Measurements from ENCODE around the gene KLHL36.

GRCh38 chr16:84320496-84320748, 25.7 kb downstream of the WFDC1 start:
- PRO-cap = no peak

DNA sequence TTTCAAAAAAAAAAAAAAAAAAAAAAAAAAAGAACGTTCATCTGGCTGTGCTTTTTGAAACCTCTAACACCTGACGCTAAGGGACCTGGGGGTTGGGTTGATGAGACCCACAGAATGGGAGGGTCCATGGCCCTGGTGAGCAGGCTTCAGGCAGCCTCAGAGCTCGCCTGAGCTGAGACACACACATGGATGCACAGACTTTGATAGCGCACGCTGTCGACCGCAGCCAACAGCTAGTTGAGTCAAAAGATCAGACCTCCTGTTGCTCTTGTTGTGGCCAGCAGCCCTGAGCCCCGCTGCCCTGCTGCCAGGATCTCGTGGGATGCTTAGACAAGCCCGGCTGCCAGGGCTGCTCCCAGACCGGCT, 19.8 kb upstream of the MEAK7 start:
- PRO-cap = no peak

- PRO-cap = bidirectional peak, plus-strand start at chr16:84648204, minus-strand start at chr16:84648172; bidirectional peak, plus-strand start at chr16:84648528, minus-strand start at chr16:84648426
Observed at GRCh38 chr16:84647929-84648604, at the start of gene KLHL36. Gene KLHL36, plus strand, starts transcription at chr16:84648511.

DNA sequence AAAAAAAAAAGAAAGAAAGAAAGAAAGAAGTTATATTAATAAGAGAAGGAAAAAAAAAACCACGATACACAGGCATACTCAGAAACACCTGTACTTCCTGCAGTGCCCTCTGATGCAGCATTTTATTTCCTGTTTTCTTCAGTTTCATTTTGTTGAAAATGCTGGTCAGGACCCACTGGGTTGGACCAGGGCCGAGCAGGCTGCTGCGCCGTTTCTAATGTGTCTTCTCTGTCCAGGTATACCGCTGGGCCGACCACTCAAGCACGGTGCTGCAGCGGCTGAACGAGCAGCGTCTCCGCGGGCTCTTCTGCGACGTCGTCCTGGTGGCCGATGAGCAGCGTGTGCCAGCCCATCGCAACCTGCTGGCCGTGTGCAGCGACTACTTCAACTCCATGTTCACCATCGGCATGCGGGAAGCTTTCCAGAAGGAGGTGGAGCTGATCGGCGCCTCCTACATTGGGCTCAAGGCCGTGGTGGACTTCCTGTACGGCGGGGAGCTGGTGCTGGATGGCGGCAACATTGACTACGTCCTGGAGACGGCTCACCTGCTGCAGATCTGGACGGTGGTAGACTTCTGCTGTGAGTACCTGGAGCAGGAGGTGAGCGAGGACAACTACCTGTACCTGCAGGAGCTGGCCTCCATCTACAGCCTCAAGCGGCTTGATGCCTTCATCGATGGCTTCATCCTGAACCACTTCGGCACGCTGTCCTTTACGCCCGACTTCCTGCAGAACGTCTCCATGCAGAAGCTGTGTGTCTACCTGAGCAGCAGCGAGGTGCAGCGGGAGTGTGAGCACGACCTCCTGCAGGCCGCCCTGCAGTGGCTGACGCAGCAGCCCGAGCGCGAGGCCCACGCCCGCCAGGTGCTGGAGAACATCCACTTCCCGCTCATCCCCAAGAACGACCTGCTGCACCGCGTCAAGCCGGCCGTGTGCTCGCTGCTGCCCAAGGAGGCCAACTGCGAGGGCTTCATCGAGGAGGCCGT, 8.6 kb downstream of the KLHL36 start:
- PRO-cap = no peak

DNA sequence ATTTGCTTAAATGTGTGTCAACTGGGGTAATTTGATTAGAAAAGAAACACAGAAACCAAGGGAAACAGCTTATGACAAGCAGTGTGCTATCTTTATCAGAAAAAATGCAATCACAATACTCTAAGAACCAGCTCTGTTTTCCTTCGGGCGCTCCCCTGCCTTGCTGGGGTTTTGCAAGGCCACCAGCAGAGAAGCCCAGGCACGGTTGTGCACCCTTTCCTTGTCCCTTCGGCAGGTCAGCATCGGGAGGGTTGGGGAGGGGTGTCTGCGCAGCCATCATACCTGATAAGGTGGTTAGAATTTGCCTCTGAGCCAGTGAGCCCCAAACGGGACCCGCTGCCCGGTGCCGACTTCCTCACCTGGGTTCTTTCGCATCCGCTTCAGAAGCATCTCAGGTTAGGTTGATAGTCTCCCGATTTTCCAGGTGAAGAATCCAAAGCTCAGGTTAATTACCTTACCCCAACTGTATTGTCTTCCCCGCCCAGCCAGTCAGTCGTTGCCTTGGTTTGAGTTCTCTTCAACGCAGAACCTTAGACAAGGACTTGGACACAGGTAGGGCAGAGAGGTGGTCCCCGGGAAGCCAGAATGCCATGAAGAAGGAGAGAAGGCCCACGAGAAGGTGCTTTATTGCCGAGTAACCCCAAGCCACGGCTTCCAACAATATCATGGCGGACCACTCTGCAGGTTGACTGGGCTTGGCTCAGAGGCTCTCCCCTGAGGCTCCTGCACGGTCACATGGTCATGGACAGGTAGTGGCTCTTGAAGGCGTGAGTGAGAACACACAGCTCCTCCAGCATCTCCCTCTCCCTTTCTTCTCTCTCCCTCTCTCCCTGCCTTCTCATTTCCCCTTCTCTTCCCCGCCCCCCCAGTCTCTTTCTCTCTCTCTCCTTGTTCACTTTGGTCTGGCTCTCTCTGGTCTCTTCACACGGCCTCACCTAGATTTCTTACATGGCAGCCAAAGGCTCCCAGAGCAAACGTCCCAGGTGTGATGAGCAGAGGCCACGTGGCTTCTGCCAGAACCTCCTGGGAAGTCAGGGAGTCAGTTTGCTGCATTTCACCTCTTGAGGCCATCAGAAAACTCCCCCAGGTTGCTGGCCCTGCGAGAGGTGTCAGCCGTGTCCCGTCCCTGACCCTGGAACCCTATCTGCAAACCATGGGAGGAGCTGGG, 19.9 kb downstream of the KLHL36 start:
- PRO-cap = no peak

DNA sequence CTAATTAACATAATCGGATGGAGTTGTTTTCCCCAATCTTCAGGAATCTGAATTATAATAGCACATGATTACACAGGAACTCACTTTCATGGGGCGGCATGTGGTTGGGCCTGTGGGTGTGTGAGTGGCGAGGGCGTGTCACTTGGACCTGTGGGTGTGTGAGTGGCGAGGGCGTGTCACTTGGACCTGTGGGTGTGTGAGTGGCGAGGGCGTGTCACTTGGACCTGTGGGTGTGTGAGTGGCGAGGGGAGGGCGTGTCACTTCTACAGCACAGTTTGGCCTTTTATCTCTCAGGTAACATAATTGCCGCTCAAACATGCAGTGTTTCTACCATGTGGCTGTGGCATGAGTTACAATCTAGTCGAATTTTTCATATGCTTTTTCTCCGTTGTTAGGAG, 36.1 kb downstream of the USP10 start:
- PRO-cap = no peak

DNA sequence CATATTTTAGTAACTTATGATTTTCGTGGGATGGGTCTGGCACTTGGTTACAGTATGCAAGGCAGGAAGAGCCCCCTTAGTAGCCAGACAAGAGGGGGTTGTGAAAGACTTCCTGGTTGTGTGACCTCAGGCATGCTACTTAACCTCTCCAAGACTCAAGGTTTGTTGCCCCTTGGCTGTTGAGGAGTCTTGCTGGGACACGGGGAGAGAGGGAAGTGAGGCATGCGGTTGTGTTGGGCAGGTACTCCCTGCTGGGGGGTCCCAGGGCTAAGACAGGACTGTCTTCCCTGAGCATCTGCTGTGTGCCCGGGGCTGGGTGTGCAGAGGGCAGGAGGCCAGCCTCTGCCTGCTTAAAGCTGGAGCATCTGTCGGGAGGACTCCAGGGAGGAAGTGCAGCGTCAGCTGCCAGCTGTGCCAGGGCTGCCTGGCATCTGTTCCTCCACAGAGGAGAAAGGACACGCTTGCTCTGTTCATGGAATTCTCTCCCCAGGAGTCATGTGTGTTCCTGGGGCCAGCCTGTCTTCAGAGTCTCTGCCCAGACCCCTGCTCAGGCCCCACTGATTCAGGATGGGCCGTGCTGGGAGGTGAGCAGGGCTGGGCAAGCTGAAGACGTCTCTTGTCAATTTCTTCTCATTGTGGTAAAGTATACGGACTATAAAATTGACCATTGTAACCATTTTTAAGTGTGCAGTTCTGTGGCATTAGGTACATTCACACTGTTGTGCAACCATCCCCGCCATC, 24.1 kb downstream of the CRISPLD2 start:
- PRO-cap = no peak

GRCh38 chr16:84850422-84850778, 30.6 kb downstream of the CRISPLD2 start:
- PRO-cap = no peak

DNA sequence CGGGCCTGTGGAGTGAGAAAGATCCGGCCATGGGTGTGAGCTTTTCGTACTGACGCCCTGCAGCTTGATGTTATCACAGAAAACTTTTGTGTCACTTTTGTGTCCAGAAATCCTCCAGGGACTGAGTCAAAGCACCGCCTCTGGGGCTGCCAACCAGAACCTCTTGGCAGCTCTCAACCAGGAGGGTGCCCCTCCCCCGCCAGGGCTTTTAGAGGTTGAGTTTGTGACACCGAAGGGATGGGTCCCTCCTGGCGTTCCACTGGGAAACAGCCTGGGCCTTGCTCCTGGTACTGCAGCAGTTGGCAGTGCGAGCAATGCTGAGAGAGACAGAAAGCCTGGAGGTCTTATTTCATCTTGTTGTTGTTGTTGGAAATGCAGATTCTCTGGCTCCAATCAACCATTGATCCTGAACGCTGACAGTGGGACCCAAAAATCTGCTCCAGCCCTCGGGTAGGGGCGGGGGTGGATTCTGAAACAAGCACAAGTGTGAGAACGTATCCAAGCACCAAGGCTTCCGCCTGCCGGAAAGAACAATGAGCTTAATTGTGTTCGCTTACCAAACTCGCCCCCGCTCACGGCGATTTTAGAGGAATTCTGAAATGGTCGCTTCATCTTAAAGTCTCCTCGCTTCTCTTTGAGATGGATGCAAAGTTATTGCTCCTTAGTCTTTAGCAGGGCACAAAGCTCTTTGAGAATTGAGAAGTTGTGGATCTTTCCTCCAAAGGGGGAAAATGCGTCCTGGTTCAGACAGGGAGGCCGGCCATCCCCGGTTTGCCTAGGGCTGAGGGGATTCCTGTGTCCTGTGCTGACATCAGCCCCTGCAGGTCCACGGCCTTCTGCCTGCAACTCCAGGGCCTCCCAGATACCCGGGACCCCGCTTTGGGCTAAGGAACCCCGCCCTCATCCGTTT, 65.2 kb downstream of the CRISPLD2 start:
- PRO-cap = no peak

- PRO-cap = no peak
Observed at GRCh38 chr16:84922235-84923335, 88.8 kb downstream of the ZDHHC7 start.

GRCh38 chr16:84952175-84953287, 58.8 kb downstream of the ZDHHC7 start:
- PRO-cap = no peak

DNA sequence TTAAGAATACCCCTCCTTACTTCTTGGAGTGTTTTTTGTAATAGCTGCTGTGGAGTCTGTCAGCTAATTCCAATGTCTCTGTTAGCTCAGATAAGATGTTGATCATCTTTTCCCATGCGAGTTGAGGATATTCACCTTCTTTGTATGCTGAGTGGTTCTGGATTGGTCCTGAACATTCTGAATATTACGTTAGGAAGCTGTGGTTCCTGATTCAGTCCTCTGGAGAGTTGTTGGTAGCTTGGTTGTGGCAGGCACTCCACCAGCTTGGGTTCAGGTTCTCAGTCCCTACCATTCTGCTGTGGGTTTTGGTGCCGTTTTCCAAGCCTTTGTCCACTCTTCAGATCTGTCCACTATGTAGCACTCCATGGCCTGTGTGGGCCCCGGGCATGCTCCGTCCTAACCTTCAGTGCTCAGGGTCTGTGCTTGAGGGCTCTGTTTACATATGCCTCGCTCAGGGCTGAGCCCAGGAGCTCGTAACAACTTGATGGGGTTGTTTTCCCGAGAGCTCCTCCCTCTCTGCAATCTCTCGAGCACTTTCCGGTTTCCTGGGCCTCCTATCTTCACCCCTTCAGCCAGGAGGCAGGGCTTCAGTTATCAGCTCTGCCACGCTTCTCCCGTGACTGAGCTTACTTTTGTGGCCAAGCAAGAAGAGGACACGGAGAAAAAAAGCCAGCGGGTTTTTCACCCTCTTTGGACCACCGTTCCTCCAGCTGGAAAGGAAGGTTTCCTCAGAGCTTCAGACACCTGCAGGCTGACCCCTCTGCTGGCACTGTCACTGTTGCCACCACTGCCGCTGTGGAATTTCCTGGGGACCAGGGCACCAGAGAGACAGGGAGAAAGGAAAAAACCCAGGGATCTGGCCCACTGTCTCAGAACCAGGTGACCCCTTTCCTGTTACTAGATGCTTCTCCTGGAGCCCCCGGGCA, 19.5 kb downstream of the KIAA0513 start:
- PRO-cap = no peak

GRCh38 chr16:85144180-85144840, 32.0 kb upstream of the CIBAR2 start:
- PRO-cap = no peak

DNA sequence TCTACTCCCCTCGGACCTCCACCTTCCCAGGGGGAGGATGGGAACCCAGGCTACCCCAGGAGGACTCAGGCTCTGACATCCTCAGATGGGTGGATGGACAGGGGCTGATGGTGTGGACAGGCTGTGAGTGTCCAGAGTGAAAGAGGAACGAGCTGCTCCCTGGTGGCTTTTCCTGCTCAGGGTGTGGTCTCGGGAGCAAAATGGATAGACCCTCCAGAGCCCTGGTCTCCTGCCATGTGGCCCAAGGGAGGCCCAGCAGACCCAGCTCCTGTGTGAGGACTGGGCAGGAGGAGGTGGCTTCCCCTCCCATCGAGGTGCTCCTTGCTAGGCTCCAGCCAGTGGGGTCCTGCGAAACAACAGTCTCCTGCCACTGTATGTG, 120.1 kb upstream of the CIBAR2 start:
- PRO-cap = no peak

- PRO-cap = no peak
Observed at GRCh38 chr16:85234268-85235123, 122.2 kb upstream of the CIBAR2 start.

DNA sequence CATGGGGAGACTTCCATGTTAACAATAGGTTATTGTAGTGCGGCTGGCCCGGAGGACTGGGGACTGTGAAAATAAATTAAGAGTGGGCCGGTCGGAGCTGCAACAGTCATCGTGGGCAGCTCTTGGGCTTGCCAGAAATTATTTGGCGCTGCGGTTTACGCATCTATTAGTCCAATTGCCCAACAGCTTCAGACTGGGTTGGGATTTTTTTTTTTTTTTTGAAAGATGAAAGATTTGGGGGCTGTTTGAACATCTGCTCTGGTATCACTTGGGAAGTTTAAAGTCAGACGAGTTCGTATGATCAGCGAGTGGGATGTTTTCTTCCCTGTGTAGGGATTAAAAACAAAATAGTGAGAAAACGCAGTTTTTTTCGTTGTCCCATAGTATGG, 174.2 kb upstream of the CIBAR2 start:
- PRO-cap = unidirectional peak, plus-strand start at position 292 of the sequence

- PRO-cap = unidirectional peak, minus-strand start at chr16:85330880
Observed at GRCh38 chr16:85330610-85331169, 218.4 kb upstream of the CIBAR2 start.

DNA sequence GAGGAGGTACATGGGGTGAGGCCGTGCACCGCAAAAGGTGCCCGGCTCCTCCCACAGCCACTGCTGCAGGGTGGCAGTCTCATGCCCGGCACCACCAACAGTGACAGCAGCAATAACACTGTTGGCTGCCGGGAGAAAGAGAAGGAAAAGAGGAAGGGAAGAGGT, 223.2 kb upstream of the CIBAR2 start:
- PRO-cap = no peak

DNA sequence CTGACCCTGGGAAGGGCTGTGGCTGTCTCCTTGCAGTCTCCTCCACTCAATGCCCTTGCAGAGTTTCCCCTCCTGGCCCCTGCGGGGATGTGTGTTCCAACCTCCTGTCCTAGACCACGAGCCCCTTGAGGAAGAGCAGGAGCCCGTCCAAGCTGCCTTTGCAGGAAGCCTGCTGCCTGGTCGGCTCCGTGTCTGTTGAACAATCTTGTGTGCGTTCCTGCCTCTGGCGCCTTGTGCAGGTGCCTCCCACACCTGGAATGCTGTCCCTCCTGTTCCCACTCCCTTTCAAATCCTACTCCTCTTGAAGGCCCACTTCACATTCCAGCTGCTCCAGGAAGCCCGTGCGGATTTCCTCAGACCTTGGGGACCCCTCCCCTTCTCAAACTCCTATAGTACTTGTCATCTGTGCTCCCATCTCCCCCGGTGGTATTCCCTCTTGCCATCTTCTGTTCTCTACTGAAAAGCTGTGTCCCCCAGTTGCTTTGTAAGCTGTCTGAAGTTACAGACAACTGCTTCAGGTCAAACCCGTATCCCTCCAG, 241.6 kb upstream of the CIBAR2 start:
- PRO-cap = no peak

- PRO-cap = no peak
Observed at GRCh38 chr16:85432974-85433979, 179.8 kb upstream of the GSE1 start.

Data from ReNcell CX (cell line).